Thoracic aorta endothelial cell (primary cell): ENCODE measurements around the gene CDC123.

- CAGE, long polyA plus RNA: no peak
These were observed 162.8 kb downstream of the USP6NL start for GRCh38 chr10:11448679-11449115.

DNA sequence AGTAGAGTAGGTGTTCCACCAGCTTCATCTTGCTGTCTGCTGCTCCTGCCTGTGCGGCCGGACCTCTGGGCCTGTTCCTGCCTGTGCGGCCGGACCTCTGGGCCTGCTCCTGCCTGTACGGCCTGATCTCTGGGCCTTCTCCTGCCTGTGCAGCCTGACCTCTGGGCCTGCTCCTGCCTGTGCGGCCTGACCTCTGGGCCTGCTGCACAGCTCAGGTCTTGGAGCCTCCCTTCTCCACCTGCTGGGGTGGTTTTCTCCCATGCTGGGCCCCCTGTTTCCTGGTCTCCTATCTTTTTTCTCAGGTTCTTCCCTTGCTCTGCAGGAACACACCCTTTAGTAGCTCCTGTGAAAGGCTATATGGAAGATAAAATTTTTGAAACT is 117.8 kb downstream of the USP6NL start:
- CAGE, long polyA plus RNA: no peak

DNA sequence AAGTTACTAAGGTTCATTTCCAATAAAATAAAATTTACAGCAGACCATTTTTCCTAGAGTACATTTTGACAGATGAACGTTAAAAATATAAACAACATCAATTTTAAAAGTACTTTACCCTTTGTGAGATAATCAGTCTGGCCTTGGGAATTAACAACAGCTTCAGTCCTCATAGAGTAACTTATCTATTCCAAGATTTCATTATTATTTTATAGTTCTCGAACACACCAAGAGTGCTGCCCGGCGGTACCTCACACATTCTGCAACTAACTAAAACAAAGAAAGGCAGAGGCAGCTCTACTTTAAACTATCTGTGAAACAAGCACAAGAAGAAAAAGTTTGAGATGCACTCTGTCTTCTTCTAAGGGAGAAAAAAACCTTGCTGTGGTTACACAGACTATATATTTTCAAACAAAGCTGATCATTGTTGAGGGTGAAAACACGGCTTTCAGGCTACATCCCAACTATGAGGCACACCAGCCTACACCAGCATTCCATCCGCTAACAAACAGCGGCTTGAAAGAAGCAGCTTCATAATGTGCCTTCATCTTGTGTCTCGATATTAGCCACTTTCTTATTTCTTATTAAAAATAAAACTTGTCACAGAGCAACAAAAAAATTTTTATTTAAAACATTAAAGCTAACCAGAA is 79.3 kb downstream of the USP6NL start:
- CAGE, long polyA plus RNA: no peak

- CAGE, long polyA plus RNA: no peak
These were observed 16.2 kb downstream of the USP6NL start for GRCh38 chr10:11595131-11595832.

DNA sequence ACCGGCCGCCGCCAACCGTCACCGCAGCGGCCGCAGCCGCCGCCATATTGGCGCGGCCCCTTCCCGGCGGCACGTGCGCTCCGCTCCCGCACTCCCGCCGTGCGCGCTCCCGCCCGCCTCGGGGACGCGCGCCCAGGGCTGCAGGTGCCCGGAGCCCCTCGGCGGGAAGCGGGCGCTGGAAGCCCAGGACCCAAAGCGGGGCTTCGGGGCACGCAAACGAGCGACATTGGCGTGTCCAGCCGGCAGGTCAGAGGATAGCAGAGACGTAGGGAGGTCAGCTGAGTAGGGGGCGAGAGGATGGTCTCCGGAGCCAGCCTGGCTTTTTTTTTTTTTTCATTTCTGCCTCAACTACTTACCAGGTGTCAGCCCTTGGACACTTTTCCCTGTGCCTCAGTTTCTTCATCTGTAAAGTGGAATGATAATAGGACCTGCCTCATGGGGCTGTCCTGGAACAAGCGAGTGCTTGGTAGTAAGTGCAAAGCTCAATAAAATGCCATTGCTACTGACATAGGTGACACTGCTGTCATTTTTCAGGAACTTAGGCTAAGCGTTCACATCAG is 352 bp upstream of the USP6NL start:
- CAGE, long polyA plus RNA: no peak

- CAGE, long polyA plus RNA: no peak
These were observed 20.6 kb upstream of the USP6NL start for GRCh38 chr10:11631831-11632593.

DNA sequence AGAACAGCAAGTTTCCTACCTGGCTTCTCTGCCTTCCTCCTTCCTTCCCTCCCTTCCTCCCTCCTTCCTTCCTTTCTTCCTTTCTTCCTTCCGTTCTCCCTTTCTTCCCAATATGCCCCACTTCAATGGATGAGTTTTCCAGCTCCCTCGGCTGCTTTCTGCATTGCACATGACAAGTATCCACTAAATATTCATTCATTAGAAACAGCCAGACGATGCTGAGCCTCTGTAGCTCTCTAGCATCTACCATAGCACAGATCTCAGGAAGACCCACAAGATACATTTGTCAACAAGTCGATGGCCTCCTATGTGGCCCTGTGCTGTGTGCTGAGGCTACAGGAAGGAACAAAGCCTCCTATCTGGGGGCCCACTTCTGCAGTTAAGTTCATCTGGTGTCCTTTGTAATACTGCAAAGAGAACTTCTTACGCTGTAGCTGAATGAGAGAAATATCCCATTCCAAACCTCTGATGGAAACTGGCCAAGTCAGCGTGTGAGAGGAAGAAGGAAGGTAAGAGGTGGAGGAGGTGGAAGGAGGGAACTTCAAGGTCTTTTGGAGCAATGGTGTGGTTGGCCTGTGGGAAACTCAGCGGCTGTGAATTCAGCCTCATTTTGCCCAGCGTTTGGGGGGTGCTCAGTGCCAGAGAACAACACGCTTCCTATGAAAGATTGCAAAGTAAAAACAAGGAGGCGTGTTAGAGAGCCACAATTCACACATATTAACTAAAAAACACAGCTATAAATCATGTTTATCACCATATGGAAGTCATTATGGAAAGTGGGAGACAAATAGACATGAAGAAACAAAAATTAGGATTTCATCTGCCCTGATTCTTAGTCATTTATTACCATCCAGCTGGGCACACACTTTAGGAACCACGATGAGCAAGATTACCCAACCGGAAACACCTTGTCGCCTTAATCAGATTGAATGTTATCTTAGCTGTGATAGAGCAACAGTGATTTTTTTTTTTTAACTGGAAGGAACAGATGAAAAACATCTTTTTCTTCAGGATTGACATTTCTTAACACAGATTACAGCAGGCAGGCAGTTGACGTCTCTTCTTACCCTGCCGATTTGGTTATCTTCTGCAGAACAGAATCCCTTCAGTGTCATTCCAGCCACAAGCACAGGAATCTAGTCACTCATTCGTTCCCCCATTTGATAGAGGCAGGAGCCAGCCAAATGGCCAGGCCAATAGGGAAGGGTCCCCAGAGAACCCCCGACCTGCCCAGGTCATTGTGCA is 62.2 kb upstream of the USP6NL start:
- CAGE, long polyA plus RNA: no peak

- CAGE, long polyA plus RNA: no peak
These were observed 42.7 kb upstream of the ECHDC3 start for GRCh38 chr10:11699228-11700085.

- CAGE, long polyA plus RNA: no peak
These were observed 4.7 kb upstream of the ECHDC3 start for GRCh38 chr10:11737205-11738141.

- CAGE, long polyA plus RNA: no peak
These were observed 217 bp upstream of the ECHDC3 start for GRCh38 chr10:11742014-11742316.

DNA sequence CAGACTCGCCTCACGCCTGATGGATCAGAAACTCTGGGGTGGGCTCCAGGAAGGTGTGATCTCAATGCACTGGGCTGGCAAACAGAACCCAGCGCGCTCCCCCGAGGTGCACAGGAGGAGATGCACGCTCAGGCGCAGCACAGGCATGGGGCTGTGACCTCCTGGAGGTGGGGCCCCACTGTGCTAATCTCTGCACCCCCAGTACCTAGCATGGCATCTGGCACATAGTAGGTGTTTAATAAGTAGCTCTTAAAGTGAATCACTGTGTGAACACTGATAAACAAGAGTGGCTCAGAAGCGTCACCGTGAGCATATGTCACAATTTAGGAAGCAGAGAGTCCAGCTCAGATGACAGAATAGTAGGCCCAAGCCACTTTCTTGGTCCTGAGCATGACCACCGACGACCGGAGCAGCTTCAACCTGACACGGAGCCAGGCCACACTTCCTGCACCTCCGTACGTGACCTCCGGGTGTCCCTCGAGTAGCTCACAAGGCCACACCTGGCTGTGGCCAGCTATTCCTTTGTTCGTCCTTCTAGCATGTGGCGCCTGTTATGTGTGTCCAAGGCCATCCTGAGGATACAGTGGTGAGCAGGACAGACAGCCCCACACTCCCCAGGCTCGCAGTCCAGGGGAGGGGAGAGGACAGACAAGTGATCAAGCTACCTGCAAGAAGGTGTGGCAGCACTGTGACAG is 58.1 kb downstream of the PROSER2 start:
- CAGE, long polyA plus RNA: no peak

DNA sequence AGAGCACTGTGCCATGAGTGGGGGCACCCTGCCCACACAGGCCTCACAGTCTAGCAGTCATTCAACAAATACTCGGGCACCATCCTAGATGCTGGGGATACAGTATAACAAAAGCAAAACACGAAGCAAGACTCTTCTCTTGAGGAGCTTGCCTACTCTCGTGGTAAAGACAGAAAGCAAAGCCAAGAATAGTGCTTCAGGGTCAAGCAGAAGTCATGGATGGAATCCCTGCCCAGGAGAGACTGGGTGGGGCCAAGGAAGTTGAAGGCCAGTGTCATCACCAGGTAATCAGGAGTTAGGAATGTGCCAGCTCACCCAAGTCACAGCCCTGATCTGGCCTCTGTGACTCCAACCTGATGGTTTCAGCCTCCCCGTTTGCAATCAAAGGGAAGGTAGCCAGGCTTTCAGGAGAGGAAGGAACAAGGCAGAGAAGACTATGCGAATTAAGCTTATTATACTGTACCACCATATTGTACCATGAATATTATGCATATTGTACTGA is 58.9 kb downstream of the PROSER2 start:
- CAGE, long polyA plus RNA: no peak

DNA sequence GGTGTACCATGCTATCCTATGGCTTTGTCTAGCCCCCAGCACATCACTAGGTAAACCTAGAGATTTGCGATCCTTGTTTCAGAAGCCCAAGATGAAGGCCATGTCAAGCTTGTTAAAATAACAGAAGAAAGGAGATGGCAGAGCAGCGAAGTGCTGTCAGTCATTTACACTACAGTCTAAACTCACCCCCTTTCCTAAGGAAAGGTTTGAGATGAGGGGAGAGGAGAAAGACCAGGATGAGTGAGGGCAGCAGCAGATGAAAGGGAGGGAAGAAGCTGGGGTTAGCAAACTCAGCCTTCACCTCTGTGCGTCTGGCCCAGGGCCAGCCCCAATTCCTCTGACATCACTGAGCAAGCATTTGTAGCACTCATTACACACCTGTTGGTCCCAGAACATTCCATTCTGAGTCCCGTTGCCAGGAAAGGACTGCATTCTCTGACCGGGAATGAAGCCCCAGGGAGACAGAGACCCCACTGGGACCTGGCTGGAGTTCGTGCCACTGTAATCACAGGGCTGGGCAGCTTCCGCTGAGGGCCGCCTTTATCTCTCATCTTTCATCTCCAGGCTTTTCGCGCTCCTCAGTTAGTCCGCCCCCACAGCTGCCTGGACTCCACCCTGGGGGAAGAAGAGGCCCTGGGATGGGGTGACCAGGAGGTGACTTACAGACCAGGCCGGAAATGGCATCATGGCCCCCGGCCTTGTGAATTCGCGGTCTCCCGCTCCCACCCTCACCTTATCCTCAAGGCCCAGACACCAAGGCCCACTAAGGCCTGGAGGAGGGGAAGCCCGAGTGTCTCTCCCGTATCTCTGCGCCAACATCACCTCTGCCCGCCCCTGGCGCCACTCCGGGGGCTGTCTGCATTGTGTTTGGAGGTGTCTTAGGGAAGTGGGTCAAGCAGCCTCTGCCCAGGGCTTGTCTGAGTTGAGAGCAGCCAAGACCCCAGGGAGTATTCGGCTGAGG is 75.2 kb downstream of the PROSER2 start:
- CAGE, long polyA plus RNA: no peak

DNA sequence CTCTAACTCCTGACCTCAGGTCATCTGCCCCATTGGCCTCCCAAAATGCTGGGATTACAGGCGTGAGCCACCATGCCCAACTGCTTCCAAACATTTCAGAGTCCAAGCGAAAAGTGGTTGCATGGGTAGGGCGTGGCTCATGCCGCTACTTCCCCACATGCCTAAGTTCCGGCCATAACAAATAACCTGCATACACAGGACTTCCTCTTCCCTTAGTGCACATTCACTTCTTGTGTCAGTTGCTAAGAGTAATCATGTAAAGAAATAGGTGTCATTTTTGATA is 11.4 kb upstream of the UPF2 start:
- CAGE, long polyA plus RNA: no peak

GRCh38 chr10:12194916-12195113 is 876 bp downstream of the NUDT5 start:
- CAGE, long polyA plus RNA: no peak

DNA sequence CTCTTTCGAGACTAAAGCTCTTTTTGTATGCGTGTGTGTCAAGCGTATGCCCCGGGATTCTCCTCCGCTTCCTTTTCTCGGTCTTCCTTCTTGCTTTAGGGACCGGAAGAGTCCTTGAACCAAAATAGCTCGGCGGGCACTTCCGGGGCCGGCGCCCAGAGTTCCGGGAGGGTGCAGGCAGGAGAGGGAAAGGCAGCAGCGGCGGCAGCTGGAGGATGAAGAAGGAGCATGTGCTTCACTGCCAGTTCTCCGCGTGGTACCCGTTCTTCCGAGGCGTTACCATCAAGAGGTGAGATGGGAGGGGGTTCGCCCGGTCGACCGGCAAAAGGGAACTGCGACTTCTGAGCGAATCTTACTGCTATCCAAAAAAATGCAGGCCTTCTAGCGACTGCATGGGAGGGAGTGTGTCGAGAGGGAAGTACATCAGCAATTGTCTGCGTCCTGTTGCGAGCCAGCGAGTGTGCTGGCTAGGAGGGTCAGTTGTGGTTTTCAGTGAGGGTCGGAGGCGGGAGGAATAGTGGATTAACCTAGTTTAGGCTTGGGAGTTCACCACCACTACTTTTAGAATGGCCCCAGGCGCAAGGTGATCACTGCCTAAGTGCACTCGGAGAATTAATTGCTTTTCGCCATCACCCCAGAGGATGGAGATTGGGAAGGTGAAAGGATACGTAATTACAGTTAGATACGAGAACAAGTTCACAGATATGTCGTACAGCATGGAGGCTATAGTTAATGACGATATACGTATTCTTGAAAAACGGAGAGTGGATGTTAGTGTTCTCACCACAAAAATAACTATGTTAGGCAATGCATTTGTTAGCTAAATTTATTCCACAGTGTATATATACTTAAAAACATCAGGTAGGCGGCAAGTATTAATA is at the start of gene CDC123:
Gene CDC123, plus strand, starts transcription at position 158 of the 881 bp plus-strand sequence.
- CAGE, long polyA plus RNA: start-site peak on the plus strand centred at position 173 of the sequence, 33 bp wide, 212 and 38 reads in 2 replicates

GRCh38 chr10:12220975-12221516 is 25.1 kb downstream of the CDC123 start:
- CAGE, long polyA plus RNA: no peak

GRCh38 chr10:12241522-12242384 is 45.8 kb downstream of the CDC123 start:
- CAGE, long polyA plus RNA: no peak

DNA sequence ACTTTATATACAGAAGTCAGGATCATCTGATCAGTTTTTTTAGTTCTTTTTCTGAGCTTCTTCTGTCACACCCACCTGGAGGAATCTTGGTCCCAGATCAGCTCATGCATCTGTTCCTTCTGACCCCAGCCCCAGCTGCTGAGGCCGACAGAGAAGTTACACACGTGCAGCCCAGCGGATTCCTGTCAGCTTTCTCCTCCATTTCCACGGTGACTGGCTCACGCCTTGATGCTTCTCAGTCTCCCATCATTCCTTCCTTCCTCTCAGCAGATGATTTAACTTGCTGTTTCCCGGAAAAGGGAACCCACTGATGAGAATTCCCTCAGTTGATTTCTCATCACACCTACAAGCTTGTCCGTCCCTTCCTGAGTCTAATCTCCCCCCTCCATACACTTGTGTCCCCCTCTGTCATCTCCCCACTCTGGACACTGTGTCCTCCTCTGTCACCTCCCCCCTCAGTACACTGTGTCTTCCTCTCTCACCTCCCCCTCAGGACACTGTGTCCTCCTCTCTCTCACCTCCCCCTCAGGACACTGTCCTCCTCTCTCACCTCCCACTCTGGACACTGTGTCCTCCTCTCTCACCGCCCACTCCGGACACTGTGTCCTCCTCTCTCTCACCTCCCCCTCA is 50.6 kb downstream of the CDC123 start:
- CAGE, long polyA plus RNA: no peak

DNA sequence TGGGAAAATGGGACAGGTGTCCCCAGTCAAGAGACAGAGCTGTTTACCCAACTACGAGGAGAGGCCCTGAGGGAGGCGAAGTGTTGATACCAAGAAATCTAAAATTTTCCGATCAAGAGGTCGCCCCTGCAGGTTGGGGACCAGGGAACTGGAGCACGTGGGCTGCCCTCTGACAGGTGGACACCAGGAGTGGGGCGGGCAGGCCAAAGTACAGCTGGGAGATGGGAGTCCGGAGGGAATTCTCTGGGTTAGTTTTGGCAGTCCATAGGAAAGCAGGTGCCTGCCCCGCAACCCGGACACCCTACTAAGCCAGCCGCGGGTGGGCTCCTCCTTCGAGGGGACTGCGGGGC is 1.0 kb upstream of the CAMK1D start:
- CAGE, long polyA plus RNA: no peak